Bile duct (tissue), 1 donor: Measurements from ENCODE around the genes SPIN3 and ZC4H2.

DNA sequence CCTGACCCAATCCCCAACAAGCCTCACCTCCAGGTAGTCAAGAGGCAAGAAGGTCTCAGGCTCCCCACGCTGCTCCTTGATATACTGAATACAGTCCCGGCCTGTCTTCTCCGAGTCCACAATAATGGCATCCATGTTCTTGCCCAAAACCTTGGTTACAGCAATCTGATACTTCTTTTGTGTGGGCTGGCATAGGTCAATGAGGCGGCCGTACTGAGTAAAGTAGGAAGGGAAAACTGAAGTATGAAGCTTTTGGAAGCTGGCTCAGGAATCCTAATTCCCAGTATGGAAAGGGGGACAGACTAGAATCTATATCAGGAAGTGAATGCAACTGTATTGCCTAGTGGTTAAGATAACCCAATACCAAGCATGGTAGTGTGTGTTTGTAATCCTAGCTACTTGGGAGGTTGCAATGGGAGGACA lies 16.7 kb downstream of the SMC1A start:
- PRO-cap: no peak

DNA sequence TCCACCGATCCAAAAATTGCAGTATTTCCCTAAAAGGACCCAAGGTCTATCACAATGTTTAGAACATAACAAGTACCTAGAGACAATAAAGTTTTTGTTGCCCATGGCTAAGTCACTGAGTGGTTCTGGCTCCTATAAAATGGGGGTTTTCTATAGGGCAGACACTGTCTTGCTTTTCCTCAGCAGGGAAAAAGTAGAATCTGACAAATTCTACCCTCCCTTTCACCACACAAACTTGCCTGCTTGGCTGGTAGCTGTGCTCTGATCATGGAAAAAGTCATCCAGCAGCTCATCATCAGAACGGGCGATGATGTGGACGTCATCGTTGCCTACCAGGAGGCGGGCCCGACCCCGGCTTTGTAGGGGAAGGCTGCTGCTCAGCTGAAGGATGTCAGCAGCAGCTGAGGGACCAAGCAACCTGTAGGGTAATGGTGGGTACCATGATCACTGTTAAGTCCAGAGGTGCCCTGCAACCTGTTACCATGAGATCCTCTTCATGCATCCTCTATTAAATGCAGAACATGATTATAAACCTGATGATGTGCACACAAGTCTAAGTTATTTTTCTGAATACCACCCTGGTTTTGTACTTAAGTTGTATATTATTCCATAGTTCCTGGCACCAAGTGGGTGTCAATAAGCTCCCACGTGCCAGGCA lies 125.1 kb upstream of the HSD17B10 start:
- PRO-cap: no peak

DNA sequence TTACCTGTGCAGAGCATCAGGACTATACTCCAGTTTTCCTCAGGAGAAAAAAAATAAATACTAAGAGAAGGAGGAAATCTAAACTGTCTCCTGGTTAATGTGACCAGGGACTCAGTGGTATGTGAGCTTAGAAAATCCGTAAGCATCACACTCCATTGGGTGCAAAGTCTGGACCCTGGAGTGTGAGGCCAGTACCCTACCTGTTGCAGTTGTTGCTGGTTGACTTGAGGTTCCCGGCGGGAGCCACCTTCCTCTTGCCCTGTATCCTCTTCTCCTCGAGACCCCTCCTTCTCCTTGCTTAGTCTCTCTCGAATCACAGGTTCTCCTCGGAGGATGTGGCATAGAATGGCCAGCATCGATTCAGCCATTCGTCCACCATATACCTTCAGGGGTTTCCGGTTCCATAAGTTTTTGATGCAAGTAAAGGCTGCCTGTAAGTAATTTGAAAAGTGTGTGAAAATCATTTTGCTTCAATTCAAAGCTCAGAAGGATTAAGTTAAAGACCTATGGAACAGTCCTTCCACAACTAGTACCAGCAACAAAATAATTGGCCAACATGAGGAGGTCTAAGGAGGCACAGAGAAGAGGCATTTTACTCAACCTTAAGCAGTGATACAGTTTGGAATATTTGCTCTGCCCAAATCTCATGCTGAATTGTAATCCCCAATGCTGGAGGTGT lies 94.2 kb downstream of the HUWE1 start:
- PRO-cap: no peak

- PRO-cap: unidirectional peak, plus-strand start at chrX:54359029
These were observed 81.5 kb upstream of the TSR2 start for GRCh38 chrX:54358352-54359386.

- PRO-cap: no peak
These were observed 21.6 kb downstream of the FGD1 start for GRCh38 chrX:54474386-54474903.

- PRO-cap: no peak
These were observed 76.6 kb downstream of the ITIH6 start for GRCh38 chrX:54721379-54721909.

- PRO-cap: no peak
These were observed 556 bp upstream of the FAM104B start for GRCh38 chrX:55161532-55161949.

DNA sequence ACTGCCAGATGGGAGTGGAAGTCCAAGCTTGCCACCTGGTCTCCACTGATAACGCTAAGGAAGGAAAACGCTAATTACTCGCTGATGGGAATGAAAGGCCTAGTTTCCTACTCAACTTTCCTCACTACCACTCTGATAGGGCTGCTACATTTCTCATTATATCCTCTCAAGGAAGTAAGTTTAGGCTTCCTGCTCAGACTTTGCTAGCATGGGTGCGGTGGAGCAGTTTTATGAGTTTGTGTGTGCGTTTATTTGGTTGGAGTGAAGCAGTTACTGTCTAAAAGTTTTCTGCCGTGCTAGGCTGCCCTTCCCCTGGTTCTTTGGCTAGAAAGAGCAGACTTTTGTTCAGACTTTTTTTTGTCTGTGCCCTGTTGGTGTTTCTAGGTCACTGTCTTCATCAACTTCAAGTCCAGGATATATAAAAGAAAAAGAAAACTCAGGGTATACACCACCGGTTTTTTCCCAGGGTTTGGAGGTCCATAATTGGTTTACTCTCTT lies 62.5 kb upstream of the PAGE3 start:
- PRO-cap: unidirectional peak, plus-strand start at position 196 of the sequence

- PRO-cap: no peak
These were observed 163.8 kb upstream of the KLF8 start for GRCh38 chrX:56068312-56068834.

DNA sequence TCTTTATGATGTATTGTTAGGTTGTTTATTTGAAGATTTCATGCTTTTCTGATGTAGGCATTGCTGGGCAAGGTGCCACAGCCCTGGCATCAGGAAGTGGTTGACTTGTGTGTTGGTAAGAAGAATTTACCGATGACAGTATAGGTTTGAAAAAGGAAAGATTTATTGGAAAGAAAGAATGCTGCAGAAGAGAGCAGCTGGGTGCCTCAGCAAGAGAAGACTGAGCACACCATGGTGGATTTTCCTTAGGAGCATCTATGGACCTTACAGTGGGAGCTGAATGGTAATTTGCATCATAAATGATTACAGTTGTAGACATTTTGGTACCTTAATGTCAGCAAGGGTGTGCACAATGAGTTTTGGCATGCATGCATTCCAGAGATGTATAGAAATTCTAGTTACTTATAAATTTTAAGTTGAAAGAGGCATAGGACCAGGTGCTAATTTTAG lies 153.3 kb downstream of the KLF8 start:
- PRO-cap: no peak

- PRO-cap: no peak
These were observed 943 bp downstream of the NBDY start for GRCh38 chrX:56729919-56730453.

GRCh38 chrX:56765257-56766038 lies 36.4 kb downstream of the NBDY start:
- PRO-cap: no peak

DNA sequence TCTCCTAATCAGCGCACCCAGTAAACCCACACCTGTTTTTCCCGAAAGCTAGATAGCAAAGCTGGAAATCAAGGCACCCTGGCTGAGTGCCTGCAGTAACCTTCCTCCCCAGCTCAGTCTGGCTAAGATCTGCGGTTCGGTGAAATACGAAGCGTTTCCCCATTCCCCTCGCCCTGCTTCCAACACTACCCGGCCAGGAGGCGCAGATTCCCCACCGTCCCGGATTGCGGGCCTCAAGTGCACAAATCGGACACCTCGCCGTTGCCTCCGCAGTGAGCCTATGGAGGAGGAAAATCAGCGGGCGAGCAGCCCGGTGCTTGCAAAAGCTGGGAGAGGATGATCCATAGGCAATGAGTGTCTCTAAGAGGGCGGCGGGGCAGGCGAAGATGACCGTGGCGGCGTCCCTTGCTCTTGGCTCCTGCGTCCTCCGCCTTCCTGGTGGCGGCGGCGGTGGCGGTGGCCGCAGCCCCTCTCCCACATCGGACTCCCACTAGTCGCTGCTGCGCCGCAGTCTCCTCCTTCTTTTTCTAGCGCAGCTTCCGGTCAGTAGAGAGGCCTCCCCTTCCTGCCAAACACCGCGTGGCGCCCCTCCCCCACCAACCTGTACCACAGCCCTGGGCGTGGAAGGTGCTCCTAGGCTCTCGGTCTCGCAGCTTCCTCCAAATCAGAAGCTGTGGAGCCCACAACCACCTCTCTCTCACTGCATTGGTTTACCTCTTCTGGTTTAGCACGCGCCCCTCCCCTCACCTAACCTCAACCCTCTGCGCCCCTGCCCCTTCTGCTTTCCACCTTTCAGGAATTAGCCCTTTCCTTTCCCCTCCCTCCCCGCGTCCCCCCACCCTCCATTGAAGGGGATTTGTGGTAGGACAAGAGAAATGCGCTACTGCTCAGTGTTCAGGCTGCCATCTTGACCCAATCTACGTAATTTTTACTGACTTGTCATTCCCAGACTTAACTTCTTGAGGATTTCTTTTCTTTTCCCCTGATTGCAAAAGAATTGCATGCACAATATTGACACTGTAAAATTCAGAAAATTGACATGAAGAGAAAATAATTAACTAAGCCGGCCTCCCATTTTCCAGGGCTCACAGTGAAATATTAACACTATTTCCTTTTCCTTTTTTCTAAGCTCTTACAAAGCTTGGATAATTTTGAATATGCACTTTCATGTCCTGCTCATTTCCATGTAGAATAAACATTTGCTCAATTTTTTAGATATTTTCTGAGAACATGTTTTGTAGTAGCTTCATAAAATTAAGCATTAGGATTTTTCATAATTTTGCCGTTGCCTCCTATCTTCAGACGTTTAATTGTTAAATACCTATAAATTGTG lies at the start of gene SPIN3:
Gene SPIN3 (minus strand): TSS at position 515 of the 1,333 bp plus-strand sequence.
- PRO-cap: bidirectional peak, plus-strand start at position 662 of the sequence, minus-strand start at position 487 of the sequence

- PRO-cap: no peak
These were observed 15.8 kb downstream of the ZXDB start for GRCh38 chrX:57607604-57608041.

DNA sequence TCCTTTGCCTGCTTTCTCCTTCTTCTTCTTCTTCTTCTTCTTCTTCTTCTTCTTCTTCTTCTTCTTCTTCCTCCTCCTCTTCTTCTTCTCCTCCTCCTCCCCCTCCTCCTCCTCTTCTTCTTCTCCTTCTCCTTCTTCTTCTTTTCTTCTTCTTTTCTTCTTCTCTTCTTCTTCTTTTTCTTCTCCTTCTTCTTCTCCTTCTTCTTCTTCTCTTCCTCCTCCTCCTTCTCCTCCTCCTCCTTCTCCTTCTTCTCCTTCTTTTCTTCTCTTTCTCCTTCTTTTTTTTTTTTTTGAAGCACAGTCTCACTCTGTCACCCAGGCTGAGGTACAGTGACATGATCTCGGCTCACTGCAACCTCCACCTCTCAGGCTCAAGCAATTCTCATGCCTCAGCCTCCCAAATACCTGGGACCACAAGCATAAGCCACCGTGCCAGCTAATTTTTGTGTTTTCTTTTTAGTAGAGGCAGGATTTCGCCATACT lies 47.6 kb downstream of the ZC4H2 start:
- PRO-cap: no peak

DNA sequence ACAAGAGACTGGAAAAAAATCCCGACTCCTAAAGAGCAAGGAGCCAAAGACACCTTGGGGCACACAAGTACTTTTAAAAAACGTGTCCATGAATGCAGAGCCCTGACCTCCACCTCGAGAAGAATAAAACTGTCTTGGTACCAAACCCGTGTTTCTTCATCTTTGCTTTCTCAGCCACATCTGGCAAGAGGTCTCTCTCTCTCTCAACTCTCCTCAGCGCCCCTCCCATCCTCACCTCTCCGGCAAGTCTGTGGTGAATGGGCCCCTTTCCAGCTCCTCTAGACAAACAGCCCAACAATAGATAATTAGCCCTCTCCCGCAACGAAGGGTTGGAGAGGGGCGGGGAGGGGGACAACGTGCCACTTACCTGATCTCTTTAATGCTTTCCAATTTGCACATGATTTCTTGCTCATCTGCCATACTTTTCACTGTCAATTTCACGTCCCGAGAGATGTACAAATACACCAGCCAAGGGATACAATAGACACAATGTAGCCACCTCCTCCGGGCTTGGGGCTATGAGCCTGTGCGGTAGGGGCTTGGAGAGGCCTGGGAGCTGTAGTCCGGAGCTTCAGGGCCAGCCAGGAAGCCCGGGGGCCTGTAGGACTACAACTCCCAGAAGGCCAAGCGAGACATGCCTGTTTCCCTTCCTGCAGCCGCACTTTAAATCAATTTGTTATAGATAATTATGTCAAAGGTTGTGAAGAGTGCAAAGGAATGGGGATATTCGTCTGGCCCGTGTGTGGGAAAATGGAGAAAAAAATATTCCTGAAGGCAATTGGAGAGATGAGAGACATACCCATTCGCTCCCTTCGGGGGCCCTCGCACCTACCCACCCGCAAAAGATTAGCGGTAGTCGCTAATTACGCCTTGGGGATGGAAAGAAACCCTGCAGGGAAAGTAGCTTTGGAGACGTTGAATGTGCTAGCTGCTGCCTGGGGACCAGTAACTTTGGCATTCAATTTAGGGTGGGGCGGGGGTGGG lies at the start of gene ZC4H2:
Gene ZC4H2 (minus strand): TSS at position 493 of the 984 bp plus-strand sequence.
- PRO-cap: no peak

DNA sequence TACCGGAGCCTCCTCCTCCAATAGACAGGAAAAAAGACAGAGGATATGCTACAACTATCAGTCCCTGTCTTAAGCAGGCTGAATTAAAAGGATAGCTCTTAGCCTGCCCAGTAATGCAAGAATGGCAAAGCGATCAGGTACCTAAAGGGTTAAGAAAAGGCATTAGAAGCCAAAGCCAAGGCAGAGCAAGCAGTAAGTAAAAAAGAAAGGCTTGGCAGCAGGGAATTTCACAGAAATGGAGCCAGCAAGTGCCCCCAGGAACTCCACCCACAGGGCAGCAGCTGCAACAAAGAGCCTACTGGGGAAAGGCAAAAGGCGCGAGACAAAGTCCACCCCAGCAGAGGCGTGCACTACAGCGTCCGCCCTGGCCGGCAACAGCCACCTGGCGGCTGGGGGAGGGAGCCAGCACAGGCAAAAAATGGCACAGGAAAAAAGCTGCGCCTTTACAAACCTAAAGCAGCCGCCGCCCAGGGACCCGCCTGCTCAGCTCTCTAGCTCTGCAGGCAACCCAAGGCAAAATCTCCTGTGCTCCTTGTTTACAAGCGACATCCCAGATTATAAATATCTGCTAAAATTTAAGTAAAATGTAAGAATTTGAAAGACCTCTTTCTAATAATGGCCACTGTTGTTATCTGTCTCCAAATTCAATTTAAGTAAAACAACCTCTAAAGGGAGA lies 162.3 kb downstream of the ZC3H12B start:
- PRO-cap: no peak

GRCh38 chrX:65619892-65620612 lies 47.4 kb upstream of the MSN start:
- PRO-cap: no peak

DNA sequence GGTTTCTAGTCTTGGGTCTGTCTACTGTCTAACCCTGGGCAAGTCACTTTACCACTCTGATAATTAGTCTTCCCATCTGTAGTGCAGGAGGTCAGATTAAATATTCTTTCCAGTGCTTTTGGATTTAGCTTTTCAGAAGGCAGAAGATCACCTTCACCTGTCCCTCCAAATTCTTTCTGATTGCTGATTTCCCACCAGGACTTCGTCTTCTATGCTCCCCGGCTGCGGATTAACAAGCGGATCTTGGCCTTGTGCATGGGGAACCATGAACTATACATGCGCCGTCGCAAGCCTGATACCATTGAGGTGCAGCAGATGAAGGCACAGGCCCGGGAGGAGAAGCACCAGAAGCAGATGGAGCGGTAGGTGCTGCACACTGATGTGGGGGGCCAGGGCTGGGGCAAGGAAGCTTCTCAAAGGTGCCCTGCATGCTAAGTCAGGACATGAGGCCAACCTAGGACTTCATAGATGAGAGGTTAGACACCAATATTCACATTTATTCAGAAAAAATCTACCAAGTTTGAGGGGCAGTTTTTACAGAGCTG lies 67.7 kb downstream of the MSN start:
- PRO-cap: no peak

DNA sequence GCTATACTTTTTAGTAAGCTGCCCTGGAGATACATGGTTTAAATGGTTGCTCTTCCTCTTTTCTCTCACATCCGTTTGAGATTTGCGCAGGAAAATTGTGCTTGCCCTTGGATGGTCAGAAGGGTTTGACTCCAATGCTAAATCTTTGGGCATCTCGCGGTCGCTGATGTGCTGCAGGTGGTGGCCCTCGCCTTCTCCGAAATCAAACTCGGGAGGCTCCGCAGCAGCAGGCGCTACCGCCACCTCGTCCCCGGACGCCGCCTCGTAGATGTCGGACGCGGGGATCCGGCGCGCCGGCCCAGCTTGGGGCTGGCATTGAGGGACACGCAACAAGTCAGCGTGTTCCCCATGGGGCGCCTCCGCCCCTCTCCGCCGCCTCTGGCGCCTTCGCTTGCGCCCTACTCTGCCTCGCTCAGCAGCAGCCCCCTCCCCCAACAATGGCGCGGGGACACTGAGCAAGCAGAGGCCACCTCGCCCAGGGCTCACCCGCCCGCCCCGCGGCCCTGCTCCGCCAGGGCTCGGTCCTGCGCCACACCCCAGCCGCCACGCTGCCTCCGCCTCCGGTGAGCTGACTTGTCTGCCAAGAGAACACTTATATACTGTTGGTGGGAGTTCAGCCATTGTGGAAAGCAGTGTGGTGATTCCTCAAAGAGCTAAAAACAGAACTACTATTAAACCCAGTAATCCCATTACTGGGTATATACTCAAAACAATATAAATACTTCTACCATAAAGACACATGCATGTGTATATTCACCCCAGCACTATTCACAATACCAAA lies 154.6 kb downstream of the MSN start:
- PRO-cap: no peak